Endometrial microvascular endothelial cells (primary cell): ENCODE measurements around the gene GREB1L.

DNA sequence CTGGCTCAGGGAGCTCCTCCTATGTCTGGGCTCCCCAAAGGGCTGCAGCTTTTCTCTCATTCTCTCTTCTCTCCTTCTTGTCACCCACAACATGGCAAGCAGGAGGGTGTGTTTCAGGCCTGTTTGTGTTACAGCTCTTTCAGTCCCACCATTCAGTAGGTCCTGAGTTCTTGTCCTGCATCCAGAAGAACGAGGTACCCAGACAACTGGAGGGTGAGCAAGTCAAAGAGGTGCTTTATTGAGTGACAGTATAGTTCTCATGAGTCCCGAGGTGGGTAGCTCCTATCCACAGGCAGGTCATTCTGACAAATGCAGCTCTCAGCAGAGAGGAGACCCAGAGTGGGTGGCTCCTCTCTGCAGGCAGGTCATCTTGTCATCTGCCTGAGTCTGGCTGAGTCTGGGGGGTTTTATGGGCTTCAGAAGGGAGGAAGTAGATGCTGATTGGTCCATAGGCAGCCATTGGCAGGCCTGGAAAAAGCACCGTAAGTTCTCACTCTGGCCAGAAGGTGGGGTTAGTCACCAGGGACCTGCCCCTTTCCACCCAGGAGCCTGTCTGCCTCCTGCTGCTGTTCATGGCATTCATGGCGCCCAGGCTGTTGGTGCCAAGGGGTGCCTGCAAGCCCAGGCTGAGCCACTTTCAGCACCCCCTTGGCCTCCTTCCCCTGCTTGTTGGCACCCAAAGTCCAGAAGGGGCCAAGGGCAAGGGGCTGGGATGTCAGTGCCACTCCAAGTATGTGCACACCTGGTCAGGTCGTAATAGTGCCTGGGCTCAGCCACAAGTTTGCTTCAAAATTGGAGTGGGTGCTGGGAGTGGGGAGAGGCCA lies 178.4 kb downstream of the FAM210A start:
- RAMPAGE, long total RNA = no peak

DNA sequence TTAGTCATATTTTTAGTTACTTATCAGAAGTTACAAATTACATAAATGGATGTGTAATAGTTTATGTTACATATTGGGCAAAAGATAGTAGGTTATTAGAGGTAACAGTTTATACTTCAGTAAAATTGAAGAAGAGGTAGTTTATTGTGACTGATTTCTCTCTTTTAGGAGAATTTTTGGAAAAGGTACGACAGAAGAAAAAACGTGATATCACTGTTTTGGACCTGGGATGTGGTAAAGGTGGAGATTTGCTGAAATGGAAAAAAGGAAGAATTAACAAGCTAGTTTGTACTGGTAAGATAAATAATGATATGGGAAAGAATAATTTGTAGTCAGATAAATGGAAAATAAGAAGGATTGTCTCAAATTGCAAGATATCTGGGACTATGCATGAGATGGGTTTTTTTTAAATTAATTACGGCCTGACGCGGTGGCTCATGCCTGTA lies 10.4 kb downstream of the RNMT start:
- RAMPAGE, long total RNA = no peak

DNA sequence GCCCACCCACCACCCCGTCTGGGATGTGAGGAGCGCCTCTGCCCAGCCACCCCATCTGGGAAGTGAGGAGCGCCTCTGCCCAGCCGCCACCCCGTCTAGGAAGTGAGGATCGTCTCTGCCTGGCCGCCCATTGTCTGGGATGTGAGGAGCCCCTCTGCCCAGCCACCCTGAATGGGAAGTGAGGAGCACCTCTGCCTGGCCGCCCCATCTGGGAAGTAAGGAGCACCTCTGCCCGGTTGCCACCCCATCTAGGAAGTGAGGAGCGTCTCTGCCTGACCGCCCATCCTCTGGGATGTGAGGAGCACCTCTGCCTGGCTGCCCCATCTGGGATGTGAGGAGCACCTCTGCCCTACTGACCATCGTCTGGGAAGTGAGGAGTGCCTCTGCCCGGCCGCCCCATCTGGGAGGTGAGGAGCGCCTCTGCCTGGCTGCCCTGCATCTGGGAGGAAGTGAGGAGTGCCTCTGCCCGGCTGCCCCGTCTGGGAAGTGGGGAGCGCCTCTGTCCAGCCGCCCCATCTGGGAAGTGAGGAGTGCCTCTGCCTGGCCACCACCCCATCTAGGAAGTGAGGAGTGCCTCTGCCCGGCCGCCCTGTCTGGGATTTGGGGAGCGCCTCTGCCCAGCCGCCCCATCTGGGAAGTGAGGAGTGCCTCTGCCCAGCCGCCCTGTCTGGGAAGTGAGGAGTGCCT lies 90.4 kb upstream of the ZNF519 start:
- RAMPAGE, long total RNA = no peak

GRCh38 chr18:14797906-14798477 lies 50.0 kb downstream of the ANKRD30B start:
- RAMPAGE, long total RNA = no peak

DNA sequence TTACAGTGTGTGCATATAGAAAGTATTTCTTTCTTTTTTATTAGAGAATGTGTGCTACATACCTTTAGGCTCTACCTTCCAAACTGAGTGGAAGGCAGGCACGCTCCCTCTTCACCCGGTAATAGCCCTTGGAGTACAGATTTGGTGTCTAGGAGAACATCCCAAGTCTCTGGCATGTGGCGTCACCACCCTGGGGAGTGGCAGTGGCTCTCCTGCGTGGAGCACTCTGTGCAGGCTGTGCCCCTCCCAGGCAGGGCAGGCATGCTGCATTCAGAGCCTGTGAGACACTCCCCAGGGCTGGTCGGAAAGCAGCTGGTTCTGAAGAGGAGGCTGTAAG lies 193.2 kb downstream of the ANKRD30B start:
- RAMPAGE, long total RNA = no peak

DNA sequence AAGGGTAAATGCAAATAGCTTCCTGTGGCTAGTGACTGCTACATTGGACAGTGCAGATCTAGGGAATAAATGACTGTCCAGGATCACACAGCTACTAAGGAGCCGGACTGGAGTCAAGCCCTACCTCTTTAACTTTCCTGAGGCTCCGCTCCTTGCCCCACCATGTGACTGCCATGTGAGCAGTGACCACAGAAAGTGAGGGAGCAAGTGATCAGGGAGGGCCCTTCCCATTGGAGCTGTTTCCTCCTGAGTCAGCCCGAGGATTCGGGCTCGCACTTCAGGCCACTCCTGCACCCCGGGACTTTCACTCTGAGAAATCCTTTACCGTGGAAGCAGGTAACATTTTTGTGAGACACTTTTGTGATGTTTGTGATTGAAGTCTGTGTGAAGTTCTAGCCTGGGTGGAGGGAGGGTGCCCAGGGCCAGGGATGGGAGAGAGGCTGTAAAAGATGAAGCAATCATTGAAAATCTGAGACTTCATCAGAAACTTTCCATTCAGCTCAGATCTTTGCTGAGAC lies 198.1 kb downstream of the ANKRD30B start:
- RAMPAGE, long total RNA = no peak

GRCh38 chr18:21049282-21050002 lies 62.2 kb downstream of the ROCK1 start:
- RAMPAGE, long total RNA = no peak

GRCh38 chr18:21063826-21064816 lies 47.5 kb downstream of the ROCK1 start:
- RAMPAGE, long total RNA = no peak

DNA sequence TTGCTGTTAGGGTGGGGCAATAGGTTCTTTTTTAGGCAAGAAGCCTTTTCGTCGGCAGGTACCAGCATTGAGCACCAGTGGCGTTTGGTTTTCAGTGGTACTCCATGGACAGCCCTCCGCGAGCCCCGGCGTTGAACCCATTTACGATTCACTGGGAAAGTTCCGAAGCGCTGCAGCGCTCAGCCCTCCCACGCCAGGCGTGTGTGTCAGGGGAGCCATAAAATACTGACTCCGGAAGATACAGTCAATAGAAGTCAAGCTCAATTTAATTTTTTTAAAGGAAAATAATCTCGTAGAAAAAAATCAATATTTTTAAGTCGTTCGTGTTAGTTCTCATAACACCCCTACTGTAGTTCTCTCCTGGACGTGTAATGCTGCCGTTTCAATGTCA lies 561 bp upstream of the ROCK1 start:
- RAMPAGE, long total RNA = no peak

DNA sequence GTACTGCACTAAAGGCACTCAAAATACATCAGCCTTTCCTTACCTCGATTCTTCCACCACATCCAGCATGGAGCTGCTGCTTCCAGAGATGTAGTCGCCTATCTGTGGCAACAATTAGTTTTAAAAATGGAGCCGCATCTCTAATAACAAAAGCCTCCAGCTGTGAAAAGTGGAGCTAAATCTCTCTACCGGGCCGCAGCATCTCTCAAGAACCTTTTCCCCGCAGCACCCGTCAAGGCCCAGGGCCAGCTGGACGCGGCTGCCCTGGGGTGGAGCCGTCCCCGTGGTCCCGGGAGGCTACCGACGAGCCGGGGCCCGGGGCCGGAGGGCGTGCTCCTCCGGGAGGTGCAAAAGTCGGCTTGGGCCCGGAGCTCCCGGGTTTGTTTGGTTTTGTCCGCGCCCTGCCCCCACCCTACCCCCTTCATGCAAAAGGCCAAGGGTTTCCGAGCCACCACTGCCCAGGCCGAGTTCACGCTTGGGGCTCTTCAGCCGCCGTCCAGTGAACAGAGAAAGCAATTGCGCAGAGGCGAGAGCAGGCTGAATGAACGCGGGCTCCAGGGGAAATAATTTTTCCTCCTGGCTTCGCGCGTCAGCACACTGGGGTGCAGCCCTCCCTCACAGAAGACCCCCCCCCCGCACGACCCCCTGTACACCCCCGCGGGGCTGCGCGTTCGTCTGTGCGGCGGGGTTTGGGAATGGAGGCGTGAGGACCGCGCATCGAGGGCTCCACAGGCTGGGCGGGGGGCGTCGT lies 623 bp upstream of the GREB1L start:
- RAMPAGE, long total RNA = no peak

GRCh38 chr18:21241985-21242905 lies at the start of gene GREB1L:
Gene GREB1L, plus strand, starts transcription at chr18:21242232.
- RAMPAGE, long total RNA = no peak

- RAMPAGE, long total RNA = no peak
These were observed 149.5 kb downstream of the ESCO1 start for GRCh38 chr18:21450909-21451482.

GRCh38 chr18:21456822-21457456 lies 143.6 kb downstream of the ESCO1 start:
- RAMPAGE, long total RNA = no peak

DNA sequence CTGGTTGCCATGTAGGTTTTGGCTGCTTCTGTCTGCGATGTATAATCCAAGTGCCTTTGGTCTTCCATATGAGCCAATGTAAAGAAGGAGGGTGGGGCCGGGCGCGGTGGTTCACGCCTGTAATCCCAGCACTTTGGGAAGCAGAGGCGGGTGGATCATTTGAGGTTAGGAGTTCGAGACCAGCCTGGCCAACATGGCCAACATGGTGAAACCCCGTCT lies 533 bp upstream of the ESCO1 start:
- RAMPAGE, long total RNA = no peak

DNA sequence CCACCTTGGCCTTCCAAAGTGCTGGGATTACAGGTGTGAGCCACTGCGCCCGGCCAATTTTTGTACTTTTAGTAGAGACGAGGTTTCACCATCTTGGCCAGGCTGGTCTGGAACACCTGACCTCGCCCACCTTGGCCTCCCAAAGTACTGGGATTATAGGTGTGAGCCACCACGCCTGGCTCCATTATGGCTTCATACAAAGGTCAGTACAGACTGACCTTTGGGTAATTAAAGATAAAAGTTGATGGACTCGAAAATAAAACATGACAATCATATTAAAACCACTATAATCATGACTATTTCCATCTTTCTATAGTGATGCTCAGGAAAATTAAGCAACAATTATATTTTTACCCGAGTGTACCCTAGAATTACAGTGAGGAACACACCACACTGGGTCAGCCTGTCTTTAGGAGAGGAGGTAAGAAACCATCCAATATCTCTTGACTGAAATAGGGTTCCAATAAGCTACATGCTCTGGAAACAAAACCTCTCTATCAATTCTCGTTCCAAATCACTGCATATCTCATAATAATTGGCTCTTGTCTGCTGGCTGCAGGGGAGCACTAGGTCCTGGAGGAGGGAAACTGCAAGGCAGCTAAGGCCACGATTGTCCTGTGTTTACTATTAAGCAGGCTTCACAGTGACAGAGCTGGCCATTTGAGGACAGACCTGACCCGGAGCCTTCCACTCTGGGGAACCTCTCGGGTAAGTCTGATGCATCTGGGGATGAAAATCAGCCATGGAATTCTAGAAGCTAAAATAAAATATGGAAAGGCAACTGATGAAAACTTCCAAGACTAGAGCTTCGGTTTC lies 23.8 kb downstream of the SNRPD1 start:
- RAMPAGE, long total RNA = no peak

GRCh38 chr18:21663598-21664099 lies 40.9 kb downstream of the ABHD3 start:
- RAMPAGE, long total RNA = no peak

- RAMPAGE, long total RNA = no peak
These were observed 171.6 kb upstream of the GATA6 start for GRCh38 chr18:21997827-21998098.

DNA sequence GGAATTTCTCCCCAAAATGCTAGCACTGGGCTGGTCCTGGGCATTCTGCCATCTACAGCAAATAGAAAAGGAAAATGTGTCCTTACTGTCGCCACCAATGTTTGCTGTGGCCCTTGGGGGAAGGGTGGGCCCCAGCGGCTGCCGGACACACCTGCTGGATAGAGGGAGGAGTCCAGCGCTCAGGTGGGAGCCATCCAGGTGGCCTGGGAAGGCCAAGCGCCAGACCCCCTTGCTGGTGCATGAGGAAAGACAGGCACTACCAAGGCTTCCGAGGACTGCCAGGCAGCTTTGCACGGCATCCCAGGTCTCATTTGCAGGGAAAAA lies 147.7 kb upstream of the GATA6 start:
- RAMPAGE, long total RNA = no peak

GRCh38 chr18:22056774-22057457 lies 112.5 kb upstream of the GATA6 start:
- RAMPAGE, long total RNA = no peak

GRCh38 chr18:22084037-22085223 lies 85.0 kb upstream of the GATA6 start:
- RAMPAGE, long total RNA = no peak